Sciatic nerve (tissue), 1 donor: ENCODE data around the gene SLC39A12.

GRCh38 chr10:17241305-17241715 is 13.3 kb downstream of the VIM start:
- PRO-cap: no peak

GRCh38 chr10:17449886-17450381 is 4.5 kb downstream of the ST8SIA6 start:
- PRO-cap: no peak

DNA sequence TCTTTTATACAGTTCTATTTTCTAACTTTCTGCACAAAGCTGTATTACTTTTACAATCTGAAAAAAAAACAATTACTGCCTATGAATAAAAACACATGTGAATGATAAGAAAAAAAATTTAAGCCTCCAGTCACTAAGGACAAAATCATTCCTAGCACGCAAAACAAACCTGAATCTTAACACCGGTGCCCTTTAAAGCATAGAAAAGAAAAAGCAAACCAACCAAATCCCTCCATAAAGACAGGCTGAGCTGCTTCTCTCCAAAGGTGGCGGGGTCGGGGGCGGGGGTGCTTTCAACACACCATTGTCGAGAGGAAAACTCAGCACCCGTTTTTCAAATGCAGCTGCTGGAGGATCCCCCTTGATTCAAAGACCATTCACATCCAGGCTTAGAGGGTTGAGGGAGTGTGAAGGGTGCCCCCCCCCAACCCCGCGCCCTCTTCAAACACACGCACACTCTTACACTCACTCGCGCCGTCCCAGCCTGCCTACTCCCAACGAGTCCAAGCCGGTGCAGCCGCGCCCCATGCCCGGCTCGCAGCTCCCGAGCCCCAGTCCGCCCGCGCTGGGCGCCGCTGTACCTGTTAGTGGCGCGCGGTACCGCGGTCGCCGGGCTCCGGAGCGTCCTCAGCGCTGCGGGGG is 1.3 kb downstream of the ST8SIA6 start:
- PRO-cap: bidirectional peak, plus-strand start at position 554 of the sequence, minus-strand start at position 486 of the sequence

- PRO-cap: no peak
Measured at GRCh38 chr10:17511134-17511671, 56.8 kb upstream of the ST8SIA6 start.

GRCh38 chr10:17616326-17617177 is 622 bp downstream of the HACD1 start:
- PRO-cap: bidirectional peak, plus-strand start at chr10:17616929, minus-strand start at chr10:17616831

- PRO-cap: no peak
Measured at GRCh38 chr10:17766596-17767039, 14.6 kb downstream of the TMEM236 start.

DNA sequence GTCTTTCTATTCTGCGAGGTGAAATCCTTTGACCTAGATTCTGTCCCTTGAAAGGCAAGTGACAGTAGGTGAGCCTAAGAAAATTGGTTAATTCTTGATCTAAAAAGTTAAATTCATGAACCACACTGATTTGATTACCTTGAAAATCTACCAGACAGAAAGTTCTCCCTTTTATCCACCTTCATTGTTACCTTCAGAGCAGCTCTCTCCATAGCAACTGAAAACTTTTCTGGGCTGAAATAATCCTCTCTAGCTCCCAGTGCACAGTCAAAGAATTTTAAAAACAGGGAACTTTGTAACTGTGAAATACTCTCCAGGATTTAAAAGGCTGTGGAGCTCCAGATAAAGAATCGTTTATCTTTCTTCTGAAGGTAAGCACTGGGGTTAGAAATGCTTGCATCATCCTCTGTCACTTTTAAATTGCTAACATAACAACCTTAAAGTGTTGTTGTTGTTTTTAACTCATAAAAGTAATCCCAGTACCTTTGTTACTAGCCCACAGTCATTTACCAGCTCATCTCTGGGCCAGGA is at the start of gene SLC39A12:
Gene SLC39A12, plus strand, starts transcription at position 264 of the 531 bp plus-strand sequence.
- PRO-cap: no peak

DNA sequence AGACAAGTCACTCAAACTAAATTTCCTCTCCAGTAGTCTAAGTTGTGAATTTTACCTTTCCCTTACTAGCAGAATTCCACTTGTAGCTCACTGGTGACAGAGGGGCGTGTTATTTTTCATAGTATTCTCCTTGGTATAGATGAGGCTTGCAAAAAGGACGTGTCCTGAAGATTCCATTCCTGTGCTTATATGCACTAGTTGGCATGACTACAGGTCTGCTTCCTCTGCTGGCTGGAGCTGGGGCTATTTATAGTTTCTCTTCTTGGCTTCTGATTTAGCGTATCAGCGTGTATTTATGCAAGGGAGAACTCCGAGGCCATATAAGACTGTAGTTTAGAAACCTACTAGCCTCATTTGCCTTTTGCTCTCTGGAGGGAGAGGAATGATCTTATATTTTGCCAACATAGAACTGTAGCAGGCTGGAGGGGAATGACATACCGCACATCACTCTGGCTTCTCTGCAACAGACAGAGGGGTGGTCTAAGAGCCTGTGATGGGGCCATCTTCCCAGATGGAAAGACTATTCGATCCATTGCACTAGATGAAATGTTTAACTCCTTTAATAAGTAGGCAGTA is 39.7 kb downstream of the CACNB2 start:
- PRO-cap: no peak

- PRO-cap: no peak
Measured at GRCh38 chr10:18226753-18227408, 86.7 kb downstream of the CACNB2 start.

DNA sequence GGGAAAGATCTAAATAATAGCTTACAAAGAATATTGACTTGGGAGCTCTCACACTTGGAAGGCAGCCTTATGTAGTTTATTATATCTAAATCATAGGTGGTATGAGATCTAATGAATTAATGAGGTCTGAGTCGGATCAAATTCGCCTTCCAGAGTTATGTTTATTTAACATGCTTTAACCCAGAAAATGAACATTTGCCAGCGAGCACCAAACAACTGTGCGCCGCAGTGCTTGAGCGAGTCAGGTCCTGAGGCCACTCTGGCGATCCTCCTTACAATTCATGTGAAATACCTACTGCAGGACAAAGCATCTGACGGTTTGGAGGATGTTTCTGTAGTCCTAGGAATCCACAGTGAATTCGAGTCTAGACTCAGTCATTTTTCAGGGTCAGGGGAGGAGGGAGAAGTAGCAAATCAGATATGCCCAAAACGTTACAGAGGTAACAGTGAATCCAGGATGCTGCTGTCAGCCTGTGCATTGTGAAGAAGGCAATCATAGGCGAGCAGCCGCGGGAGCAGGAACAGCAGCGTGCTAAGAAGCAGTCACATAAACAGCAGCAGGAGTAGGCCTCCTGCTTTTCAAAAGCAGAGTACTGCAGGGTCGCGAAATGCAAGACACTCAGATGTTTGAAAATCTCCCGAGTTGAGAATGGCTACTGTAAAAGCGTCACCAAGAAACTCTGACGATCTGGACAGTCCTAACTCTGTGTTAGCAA is 120.2 kb downstream of the CACNB2 start:
- PRO-cap: no peak

GRCh38 chr10:18331871-18332563 is 191.8 kb downstream of the CACNB2 start:
- PRO-cap: no peak

- PRO-cap: no peak
Measured at GRCh38 chr10:18438722-18439419, 212.5 kb downstream of the NSUN6 start.

- PRO-cap: no peak
Measured at GRCh38 chr10:18569663-18570405, 81.6 kb downstream of the NSUN6 start.

DNA sequence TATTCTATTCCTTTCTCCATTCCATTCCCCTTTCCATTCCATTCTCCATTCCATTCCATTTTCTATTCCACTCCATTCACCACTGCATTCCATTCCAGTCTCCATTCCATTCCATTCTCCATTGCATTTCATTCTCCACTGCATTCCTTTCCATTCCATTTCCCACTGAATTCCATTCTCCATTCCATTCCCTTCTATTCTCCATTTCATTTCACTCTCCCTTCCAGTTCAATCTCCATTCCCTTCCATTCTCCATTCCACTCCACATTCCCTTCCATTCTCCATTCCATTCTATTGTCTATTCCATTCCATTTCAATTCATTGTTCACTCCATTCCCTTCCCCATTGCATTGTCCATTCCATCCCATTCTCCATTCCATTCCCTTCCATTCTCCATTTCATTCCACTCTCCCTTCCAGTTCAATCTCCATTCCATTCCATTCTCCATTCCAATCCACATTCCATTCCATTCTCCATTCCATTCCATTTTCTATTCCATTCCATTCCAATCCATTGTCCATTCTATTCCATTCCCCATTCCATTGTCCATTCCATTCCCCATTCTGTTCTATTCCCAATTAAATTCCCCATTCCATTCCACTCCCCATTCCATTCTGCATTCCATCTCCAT is 79.4 kb downstream of the NSUN6 start:
- PRO-cap: no peak

- PRO-cap: no peak
Measured at GRCh38 chr10:18650531-18651240, 701 bp downstream of the NSUN6 start.

- PRO-cap: no peak
Measured at GRCh38 chr10:19728389-19728730, 87.9 kb upstream of the PLXDC2 start.

DNA sequence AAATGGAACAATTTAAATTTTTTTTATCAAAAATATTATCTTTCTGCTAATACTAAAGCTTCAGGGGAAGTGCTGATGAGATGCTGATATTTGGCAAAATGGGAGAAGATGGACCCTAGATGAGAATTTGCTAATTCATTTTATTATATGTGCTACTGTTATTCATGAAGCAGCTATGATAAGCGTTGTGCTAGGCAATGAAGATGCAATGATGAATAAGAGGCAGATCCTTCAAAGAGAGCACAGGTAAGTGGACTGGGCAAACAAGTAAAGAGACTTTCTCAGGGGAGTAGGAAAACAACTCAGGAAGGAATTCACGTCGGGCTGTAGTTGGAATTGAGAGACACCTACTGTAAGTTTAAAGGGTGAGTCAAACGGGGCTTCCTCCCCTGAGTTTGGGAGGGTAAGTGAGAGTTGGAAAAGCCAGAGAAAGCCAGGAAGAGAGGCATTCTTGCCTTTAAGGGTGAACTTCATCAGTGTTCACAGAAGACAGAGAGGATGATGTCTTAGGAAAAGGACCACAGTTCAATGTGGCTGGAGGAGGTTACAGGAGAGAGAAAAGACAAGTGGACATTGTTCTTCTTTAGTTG is 48.4 kb downstream of the PLXDC2 start:
- PRO-cap: no peak

DNA sequence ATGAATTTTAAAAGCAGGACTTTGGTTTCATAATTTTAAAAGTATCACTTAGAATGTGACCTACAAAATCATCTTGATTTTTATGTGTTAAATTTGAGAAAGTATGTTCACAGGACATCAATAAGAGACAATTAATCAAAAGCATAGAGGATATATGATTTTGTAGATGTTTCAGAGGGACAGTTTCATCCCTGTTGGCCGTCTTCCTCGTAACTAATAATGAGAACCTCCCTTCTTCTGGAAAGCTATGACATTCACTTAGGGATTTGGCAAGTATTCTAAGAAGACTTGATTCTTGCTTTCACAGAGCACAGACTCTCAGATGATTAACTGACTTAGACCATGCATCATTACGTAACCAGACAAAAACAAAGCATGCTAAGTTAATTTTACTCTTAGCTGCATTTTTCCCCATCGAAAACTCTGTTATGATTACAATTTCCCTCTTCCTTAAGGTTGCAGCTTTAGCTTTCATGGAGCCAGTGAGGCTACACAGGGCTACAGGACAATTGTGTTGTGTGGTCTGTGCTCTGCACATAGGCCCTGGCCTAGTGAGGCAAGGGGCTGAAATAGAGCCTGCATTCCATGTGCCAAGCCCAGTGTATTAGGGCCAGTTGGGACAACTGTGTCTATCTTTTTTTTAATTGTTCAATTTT is 105.1 kb downstream of the PLXDC2 start:
- PRO-cap: no peak

GRCh38 chr10:20109856-20110345 is 293.7 kb downstream of the PLXDC2 start:
- PRO-cap: no peak

DNA sequence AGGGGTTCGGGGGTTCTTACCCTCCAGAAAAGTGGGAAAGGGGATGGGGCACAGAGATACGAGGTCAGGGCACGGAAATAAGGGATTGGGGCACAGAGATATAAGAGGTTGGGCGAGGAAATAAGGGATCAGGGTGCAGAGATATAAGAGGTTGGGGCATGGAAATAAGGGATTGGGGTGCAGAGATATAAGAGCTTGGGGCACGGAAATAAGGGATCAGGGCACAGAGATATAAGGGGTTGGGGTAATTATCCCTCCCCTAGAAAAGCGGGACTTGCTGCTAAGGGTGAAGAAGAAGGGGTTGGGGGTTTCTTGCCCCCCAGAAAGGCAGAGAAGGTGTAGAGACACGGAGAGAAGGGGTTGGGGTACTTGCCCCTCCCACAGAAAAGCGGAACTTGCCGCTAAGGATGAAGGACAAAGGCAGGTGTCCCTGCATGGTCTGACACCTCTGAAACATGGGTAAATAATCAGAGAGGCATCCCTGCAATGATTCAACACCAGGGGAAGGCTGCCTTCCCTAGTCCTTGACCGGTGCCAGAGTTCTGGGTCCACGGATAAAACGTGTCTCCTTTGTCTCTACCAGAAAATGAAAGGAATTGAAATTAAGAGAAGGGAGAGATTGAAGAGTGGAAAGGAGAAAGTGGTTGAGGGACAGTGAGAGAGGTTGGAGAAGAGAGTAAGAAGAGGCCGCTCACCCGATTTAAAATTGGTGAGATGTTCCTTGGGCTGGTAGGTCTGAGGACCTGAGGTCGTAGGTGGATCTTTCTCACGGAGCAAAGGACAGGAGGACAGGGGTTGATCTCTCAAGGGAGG is 307.7 kb downstream of the PLXDC2 start:
- PRO-cap: no peak